Body of pancreas (tissue), 2 donors: ENCODE measurements around a stretch of chr2.

DNA sequence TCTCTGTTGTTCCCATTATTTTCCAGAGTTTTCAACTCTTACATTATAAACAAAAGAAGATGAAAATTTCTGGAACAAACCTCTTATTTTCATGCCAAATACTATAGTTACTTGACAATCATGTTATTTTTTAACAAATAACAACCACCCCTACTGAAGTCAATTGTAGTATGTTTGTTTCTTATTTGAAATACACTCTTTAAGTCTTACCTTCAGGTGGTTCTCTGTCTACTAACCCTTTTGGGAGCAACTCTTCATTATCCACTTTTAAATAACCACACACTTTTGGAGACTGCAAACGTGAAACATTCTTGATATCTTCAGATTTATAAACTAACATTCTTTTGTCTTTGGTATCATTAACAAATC lies 28.1 kb downstream of the ADAM17 start:
- PRO-cap, result no peak
- RAMPAGE, long total RNA, 2 experiments, result no peak in any of the 2 experiments

GRCh38 chr2:9550966-9551478 lies 4.6 kb downstream of the ADAM17 start:
- PRO-cap, result no peak
- RAMPAGE, long total RNA, 2 experiments, result no peak in any of the 2 experiments

- PRO-cap, result no peak
- RAMPAGE, long total RNA, 2 experiments, result no peak in any of the 2 experiments
Observed at GRCh38 chr2:9686037-9686592, 55.3 kb upstream of the YWHAQ start.

DNA sequence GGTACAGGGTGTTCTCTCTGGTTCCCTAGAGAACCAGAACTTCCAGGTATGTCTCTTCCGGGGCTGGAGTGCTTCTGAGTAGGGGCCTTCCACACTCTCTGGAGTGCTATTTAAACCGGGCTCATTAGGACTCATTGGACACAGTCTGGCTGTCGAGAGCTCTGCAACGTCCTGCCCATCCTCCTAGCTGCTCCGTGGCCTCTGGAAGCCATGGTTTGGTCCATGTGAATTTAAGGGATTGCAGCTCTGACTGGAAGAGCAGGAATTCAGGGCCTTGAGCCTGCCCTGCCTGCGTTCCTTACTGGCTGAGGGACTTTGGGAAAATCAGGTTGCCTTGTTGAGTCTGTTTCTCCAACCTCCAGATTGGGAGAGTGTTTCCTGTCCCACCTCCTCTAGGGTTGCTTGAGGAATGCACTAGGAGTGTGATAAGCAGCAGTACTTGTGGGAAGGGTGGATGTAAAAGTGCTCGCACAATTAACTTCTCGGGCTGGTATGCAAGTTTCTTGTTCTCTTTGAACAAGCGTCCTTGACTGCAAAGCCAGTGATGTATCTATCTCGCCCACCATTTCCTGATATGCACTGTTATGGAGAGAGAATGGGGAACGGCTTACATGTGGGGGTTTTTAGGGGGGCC lies 84.4 kb upstream of the YWHAQ start:
- PRO-cap, result no peak
- RAMPAGE, long total RNA, 2 experiments, result no peak in any of the 2 experiments

DNA sequence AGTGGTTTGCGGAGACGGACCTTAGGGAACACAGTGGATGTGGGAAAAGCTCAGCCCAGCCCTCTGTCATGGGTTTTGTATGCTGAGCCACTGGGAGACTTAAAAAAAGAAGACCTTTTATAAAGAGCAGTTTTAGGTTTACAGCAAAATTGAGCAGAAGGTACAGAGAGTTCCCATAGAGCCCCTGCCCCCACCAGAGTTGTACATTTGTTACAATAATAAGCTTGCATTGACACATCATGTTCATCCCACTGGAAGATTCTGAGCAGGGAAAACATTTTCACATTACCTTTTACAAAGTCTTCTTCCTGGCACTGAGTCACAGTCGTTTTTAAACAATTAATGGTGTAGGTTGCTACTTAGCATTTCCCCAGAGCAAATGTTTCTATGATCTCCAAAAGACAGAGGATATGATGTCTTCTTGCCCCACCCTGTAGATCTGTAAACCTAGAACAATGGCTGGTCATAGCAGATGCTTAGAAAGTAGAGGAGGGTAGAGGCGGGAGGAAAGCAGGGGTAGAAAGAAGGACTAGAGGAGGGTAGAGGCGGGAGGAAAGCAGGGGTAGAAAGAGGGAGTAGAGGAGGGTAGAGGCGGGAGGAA lies 82.8 kb upstream of the TAF1B start:
- PRO-cap, result no peak
- RAMPAGE, long total RNA, 2 experiments, result no peak in any of the 2 experiments

- PRO-cap, result no peak
- RAMPAGE, long total RNA, 2 experiments, result no peak in any of the 2 experiments
Observed at GRCh38 chr2:9769102-9769839, 74.0 kb upstream of the TAF1B start.

DNA sequence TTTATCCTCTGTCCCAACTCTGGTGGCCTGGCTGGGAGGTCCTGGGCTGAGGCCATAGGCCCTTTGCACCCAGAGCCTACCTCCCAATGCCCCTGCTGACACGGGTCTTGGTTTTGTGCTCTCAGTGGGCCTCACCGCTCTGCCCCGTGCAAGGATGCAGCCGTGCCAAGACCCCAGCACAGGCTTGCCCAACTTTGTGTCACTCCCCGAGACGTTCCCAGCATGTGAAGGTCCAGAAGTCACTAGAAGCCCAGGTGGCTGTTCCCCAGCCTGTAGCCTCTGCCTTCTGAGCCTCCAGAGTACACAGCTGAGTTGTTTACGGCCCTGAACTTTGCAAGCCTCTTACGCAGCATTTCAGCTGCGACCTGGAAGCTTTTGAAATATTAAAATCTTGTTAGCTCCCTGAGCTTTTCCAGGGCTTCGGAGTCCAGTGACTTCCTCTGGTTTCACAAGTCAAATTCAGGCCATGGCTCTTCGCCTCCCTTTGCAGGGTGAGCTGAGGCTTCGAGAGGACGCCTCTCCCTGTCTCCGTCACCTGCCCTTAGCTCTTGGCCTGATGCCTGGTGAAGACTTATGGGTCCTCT lies 76.7 kb upstream of the HPCAL1 start:
- PRO-cap, result no peak
- RAMPAGE, long total RNA, 2 experiments, result no peak in any of the 2 experiments

DNA sequence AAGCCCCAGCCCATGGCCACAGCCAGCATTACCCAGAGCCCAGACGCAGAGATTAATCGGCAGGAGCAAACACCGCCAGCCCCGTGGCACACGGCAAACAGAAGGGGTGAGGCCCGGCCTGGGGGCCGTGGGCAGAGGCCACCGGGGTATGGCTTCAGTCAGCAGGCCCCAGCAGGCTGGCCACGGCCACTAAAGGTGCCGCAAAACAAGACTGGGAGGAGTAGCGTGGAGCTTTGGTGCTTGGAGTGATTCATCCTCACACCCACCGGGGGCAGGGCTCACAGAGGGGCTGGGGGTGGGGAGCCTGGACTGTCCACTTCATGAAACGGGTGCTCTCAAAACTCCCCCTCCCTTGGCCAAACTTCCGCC lies 61.5 kb upstream of the HPCAL1 start:
- PRO-cap, result no peak
- RAMPAGE, long total RNA, 2 experiments, result no peak in any of the 2 experiments

DNA sequence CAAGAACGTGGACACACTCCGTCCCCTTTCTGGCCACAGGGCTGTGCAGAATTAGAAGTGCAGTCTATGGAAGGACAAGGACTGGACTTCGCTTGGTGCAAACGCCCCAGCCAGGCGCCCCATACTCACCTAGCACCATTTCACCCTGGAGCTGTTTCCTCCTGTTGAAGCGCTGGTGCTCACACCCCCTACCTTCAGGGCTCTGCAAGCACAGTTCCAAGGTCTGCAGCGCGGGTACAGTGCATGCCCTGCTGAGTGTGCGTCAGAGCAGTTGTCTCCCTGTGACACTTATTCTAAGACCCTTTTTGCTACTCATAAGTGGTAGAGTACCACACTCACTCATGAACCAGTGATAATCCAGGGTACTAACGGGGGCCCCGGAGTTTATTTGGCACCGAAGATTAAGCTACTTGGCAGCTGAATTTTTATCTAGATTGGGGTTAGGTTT lies 3.1 kb downstream of the HPCAL1 start:
- PRO-cap, result no peak
- RAMPAGE, long total RNA, 2 experiments, result no peak in any of the 2 experiments

GRCh38 chr2:10382080-10383253 lies 65.7 kb downstream of the ODC1 start:
- PRO-cap, result no peak
- RAMPAGE, long total RNA, 2 experiments, result no peak in any of the 2 experiments

DNA sequence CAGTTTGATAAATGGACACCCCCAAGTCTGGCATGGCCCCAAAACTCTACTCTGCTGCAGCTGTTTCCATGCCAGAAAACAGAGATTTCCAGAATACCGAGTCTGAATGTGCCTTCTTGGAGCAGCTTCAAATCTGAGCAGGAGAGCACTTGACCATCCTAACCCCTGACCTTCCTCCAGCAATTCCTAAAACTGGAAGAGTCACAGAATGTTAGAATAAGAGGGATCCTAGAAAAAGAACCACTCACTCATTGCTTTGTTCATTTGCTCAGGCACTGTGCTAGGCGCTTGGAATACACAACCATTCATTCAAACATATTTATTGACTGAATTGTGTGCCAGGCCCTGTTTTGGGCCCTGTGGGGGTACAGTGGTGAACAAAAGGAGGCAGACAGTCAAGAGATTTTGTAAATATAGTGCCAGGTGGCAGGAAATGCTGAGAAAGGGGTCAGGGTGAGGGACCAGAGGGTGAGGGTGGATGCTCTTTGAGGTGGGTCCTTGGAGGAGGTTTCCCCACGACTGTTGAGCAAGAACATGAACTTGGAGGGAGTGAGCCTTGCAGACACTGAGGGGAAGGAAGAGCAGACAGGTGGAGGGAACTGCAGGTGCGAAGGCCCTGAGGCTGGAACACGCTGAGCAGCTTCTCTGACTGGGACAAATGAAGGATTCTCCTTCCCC lies 40.8 kb downstream of the ODC1 start:
- PRO-cap, result no peak
- RAMPAGE, long total RNA, 2 experiments, result no peak in any of the 2 experiments

GRCh38 chr2:10444386-10445029 lies 3.6 kb downstream of the ODC1 start:
- PRO-cap, result no peak
- RAMPAGE, long total RNA, 2 experiments, result no peak in any of the 2 experiments

- PRO-cap, result no peak
- RAMPAGE, long total RNA, 2 experiments, result no peak in any of the 2 experiments
Observed at GRCh38 chr2:10447398-10447846, 705 bp downstream of the ODC1 start.

DNA sequence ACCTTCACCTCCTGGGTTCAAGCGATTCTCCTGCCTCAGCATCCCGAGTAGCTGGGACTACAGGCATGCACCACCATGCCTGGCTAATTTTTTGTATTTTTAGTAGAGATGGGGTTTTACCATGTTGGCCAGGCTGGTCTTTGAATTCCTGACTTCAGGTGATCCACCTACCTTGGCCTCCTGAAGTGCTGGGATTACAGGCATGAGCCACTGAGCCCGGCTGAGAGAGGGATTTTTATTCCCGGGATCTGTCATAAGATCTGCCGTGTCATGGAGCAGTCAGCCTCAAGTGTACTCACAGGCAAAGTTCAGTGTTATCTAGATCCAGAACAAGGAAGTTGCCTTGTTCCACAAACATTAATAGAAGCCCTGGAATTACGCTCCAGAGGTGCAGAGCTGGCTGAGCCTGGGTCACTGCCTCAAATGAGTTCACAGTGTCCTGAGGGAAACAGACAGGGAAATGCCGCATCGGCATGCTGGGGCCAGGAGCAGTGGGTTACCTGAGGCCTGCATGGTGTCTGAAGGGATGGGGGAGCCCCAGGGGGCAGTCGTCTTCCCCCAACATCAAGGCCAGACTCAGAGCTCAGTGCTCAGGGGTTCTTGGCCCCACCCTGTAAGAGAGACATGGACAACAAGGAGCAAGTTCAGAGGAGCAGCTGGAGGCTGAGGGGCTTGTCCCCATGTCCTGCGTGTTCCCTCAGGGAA lies 42.6 kb upstream of the ODC1 start:
- PRO-cap, result no peak
- RAMPAGE, long total RNA, 2 experiments, result no peak in any of the 2 experiments

GRCh38 chr2:10497629-10498328 lies 49.7 kb upstream of the ODC1 start:
- PRO-cap, result no peak
- RAMPAGE, long total RNA, 2 experiments, result no peak in any of the 2 experiments

DNA sequence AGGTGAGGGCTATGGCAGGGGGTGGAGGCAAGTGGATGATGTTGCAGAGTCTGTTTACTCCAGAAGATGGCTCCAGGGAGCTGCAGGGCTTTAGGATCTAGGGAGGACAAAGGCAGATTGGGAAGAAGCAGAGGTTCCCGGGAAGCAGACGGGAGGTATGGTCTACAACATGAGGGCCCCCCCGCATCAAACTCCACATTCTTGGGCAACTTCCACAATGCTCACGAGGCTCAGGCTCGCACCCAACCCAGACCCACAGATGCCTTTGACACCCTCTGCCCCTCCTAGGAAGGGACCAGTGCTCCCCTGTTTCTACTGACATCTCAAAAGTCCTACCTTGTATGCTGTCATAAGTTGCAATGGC lies 12.0 kb upstream of the ATP6V1C2 start:
- PRO-cap, result no peak
- RAMPAGE, long total RNA, 2 experiments, result no peak in any of the 2 experiments

DNA sequence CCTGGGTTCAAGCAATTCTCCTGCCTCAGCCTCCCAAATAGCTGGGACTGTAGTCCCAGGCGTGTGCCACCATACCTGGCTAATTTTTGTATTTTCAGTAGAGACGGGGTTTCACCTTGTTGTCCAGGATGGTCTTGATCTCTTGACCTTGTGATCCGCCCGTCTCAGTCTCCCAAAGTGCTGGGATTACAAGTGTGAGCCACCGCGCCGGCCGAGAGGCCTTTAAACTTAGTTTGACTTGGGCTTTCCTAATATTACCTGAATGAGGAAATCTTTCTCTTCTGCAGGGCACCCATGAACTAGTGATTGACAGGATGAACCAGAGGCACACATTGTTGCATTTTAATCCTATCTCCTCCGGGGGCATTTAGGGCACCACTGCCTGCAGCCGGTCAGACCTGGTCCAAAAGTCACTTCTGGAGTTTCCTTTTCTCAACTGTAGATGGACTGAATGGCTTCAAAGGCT lies 37.4 kb downstream of the ATP6V1C2 start:
- PRO-cap, result no peak
- RAMPAGE, long total RNA, 2 experiments, result no peak in any of the 2 experiments

- PRO-cap, result no peak
- RAMPAGE, long total RNA, 2 experiments, result start-site peak on the minus strand in 1 of 2 experiments, at chr2:10797084-10797208 at its widest, 87 reads per replicate
Observed at GRCh38 chr2:10796852-10797600, 15.6 kb downstream of the PDIA6 start.

DNA sequence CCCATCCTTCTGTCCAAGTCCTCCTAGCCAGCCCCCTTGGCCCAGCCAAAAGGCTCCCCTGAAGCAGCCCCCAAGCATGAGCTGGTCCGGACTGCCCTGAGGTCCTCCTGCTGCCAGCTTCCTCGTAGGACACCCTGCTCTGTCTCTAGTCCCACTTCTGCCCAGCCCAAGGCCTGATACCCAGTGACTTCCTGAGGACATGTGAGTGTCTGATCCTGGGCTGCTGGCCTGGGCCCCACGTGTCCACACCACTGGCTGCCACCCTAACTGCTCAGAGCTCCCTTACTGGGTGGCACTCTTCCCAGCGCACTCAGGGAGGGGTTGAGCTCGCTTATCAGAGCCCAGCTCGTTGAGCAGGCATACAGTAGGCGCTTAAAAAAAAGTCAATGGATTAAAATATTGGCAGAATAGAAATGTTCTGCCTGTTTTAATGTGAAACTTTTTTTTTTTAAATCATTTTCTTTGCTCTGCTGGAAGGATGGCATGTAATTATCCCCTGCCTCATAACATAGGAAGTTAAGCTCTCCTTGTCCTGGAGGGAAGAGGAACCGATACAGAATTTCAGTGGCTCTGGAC lies 34.5 kb upstream of the PDIA6 start:
- PRO-cap, result no peak
- RAMPAGE, long total RNA, 2 experiments, result no peak in any of the 2 experiments

DNA sequence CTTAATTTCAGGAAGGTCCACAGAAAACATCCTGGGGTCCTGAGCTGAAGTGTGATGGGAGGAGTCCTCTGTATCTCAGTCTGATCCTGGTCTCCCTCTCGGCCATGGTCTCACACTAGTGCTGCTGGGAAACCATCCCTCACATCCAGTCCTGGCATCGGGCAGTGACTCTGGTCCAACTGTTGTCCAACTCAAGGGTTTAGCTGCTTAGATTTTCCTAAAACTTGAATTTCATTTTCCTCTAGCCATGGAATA lies 27.0 kb upstream of the KCNF1 start:
- PRO-cap, result no peak
- RAMPAGE, long total RNA, 2 experiments, result no peak in any of the 2 experiments